ENCODE measurements around the genes ROR2, CENPP, OMD and IPPK.

DNA sequence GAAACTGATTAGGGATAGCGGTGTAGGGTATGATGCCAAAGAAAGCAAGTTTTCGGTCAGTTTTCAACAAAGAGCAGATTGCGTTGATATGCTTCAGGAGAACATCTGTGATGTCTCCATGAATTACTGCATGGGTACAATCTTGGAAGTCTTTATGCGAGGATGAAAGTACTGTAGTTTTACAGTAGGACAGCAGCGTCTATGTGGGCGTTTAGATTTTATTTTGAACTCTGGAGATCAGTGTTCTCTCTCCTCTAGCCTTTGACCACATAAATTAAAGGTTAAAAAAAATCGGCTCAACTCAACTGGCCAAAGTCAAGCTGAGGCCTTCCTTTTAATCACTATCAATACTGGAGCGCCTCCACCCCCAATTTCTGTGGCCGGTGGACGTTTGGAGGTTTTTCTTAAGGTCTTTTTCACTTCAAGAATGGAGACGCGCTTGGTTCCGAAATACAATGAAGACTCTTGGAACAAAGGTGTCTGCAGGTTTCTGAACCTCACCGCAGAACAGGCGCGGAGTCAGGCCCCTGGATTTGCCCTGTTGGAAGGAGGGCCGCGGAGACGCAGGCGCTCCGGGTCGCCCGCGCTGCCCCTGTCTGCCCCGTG is 2.9 kb downstream of the NFIL3 start:
- RRBS = 2% methylated on average over 5 of the region's 25 CpGs
CAGE:
- cytosol, long polyA plus RNA = no peak
- long polyA plus RNA = no peak
- nucleus, long polyA plus RNA = no peak

DNA sequence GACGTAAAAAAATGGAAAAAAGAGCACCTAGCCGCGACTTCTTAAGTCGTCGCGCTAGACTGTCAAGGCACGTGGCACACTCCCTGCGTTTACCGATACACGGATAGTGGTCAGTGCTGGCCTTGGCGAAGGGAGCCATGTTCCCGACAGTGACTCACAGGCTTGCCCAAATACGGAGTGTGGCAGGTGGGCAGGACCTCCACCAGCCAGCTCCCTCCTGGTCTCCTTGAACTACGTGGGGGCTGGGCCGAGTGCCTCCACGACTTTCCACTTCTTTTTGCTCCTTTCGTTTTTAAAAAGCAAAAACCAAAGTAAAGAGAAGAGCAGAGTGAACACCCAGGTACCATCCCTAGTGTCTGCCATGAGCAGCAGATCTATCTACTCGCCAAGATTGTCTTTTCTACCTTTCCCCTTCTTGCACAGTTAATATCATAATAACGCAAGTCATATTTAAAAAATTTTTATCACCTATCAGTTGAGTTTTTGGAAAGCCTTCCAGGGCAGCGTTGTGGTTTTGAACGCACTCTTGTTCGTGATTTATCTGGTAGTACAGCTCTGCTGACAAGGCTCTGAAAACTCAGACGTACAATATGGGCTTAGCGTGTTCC is 1.4 kb upstream of the NFIL3 start:
- RRBS = no CpG with 5 or more reads among the region's 24 CpGs
CAGE:
- cytosol, long polyA plus RNA = no peak
- long polyA plus RNA = no peak
- nucleus, long polyA plus RNA = no peak

GRCh38 chr9:91712067-91712427 is 238.0 kb downstream of the ROR2 start:
- RRBS = no CpG with 5 or more reads among the region's 5 CpGs
CAGE:
- cytosol, long polyA plus RNA = no peak
- long polyA plus RNA = no peak
- nucleus, long polyA plus RNA = no peak

- RRBS = no CpG with 5 or more reads among the region's 10 CpGs
CAGE:
- cytosol, long polyA plus RNA = no peak
- long polyA plus RNA = no peak
- nucleus, long polyA plus RNA = no peak
Observed at GRCh38 chr9:91825036-91825517, 125.0 kb downstream of the ROR2 start.

- RRBS = no CpG with 5 or more reads among the region's 18 CpGs
CAGE:
- cytosol, long polyA plus RNA = no peak
- long polyA plus RNA = no peak
- nucleus, long polyA plus RNA = no peak
Observed at GRCh38 chr9:91852892-91853350, 97.1 kb downstream of the ROR2 start.

DNA sequence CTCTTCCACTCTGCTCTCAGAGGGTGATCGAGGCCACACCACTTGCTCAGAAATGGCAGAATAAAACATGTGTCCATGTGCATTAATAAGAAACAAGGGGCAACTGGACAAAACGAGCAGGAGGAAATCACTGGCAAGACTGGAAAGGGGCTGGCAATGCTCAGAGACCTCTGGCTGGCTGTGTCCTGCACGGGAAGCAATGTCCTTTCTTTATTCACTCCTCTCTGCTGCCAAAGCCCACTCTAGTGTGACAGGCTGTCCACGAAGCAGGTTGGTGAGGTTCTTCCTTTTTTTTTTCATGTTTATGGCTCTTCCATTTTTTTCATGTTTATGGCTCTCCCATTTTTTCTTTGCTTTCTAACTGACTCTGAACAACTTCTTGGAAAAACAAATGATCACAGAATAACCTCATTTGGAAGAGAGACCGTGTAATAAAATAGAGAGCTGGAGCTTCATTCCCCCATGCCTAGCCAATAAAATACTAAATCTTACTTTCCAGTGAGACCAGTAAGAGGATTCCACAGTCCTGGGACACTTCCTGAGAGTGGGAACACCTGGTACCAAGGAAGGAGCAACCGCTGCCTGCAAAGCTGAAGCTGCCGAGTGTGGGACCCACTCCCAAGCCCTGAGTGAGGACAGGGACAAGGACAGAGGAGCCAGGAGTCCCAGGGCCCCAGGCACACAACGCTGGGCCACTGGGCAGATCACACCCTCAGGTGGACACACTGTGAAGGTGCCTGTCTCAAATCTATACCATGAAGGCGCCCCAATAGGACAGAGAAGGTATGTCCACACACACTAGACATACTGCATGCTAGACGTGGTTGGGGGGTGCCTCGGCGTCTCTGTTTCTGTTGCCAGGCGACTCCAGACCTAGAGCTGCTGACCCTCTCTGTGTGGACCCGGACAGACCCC is 61.1 kb downstream of the ROR2 start:
- RRBS = no CpG with 5 or more reads among the region's 14 CpGs
CAGE:
- cytosol, long polyA plus RNA = no peak
- long polyA plus RNA = no peak
- nucleus, long polyA plus RNA = no peak

DNA sequence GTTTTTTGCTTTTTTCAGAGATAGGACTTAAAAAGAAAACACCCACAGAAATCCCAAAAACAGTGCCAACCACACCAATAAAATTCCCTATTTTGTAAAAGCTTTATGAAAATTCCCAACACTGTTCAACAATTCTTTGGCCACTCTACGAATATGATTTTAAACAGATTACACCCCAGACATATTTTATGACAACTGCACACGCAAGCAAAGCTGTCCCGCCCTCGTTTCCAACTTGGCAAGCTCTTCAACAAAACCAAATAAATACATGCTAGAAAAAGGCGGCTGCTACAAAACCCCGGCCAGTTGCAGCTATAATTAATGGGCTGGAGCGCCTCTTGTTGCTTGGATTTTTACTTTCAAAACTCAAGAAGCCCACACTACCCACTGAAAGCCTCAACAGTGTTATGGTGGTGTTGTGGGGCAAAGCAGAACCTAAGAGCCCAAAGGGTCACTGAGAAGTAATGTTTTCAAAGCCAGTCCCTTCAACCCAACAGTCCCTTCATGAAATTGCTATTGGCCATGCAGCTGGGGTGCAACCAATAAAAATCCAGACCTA is 4.3 kb downstream of the ROR2 start:
- RRBS = no CpG with 5 or more reads among the region's 7 CpGs
CAGE:
- cytosol, long polyA plus RNA = no peak
- long polyA plus RNA = no peak
- nucleus, long polyA plus RNA = no peak

DNA sequence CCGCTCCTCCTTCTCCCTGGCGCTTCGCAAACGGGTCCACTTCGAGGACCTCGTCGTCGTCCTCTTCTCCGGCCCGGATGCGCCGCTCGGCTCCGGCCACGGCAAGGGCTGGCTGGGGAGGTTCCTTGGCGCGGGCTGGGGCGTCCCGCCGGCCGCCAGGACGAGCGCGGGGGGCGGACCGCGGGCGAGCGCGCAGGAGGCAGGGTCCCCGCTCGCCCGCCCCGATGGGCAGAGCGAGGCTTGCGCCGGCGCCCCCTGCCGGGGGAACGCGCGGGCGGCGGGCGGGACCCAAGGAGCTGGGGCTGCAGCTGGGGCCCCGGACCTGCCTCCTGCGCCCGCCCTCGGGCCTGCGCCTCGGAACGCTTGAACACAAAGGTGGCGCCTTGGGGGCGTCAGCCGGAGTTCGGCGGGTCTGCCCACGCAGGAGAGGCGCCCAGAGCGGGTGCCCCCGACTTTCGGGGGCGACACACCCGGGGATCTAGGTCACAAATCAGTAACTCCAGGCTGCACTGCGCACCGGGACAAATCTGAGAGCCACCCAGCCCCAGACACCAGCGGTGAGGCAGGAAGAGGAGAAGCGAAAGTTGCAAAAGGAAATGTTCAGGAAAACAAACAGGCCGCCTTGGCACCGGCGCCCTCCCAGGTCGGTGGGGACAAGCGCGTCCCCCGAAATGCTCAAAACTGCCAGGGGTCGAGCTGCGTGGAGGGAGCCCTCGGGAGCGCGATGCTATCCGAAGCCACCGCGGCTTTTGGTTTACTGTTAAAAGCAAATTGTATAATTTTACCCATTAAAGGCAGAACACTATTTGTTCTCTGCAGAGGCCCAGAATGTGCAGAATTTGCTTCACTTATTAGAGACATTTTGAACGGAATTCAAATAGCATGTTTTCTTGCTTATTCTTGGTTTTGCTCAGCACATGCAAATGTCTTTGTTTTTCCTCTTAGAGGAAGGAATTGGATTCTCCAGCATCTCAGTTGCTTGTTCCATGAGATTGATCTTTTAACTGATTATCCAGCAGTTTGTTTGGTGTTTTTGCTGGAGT is at the start of gene ROR2:
Gene ROR2, minus strand, starts transcription at position 180 of the 1,043 bp plus-strand sequence.
- RRBS = 3% methylated on average over 48 of the region's 84 CpGs
CAGE:
- cytosol, long polyA plus RNA = no peak
- long polyA plus RNA = no peak
- nucleus, long polyA plus RNA = start-site peak on the minus strand centred at position 127 of the sequence, 97 bp wide, 16 and 41 reads in 2 replicates

GRCh38 chr9:92325758-92326458 is at the start of gene CENPP:
Gene CENPP (plus strand): TSS chr9:92325953.
- RRBS = 1% methylated on average over 28 of the region's 57 CpGs
CAGE:
- cytosol, long polyA plus RNA = no peak
- long polyA plus RNA = no peak
- nucleus, long polyA plus RNA = no peak

DNA sequence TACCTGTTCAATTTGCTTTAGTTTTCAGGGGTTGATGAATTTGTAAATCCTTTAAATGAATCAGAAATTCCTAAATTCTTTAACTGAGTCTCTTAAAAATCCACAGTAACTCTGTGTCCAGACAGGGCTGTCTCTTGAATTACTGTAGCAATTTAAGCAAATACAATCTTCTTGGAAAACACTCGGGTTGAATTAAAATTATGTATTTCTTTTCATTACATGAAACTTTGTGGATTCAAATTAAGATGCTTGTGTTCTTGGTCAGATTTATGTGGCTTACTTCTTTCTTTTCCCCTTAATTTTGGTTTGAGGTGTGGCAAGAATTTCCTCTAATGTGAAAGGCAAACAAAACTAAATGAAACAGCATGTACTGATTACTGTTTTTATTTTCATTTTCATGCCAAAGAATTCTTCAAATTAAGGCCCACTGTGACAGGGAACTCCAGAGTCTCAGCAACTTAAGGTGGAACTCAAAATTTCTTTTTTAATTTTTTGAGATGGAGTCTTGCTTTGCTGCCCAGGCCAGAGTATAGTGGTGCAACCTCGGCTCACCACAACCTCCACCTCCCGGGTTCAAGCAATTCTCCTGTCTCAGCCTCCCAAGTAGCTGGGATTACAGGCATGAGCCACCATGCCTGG is at the start of gene OMD:
Gene OMD, minus strand, starts transcription at position 273 of the 639 bp plus-strand sequence.
- RRBS = no CpG with 5 or more reads among the region's 3 CpGs
CAGE:
- cytosol, long polyA plus RNA = no peak
- long polyA plus RNA = no peak
- nucleus, long polyA plus RNA = no peak

DNA sequence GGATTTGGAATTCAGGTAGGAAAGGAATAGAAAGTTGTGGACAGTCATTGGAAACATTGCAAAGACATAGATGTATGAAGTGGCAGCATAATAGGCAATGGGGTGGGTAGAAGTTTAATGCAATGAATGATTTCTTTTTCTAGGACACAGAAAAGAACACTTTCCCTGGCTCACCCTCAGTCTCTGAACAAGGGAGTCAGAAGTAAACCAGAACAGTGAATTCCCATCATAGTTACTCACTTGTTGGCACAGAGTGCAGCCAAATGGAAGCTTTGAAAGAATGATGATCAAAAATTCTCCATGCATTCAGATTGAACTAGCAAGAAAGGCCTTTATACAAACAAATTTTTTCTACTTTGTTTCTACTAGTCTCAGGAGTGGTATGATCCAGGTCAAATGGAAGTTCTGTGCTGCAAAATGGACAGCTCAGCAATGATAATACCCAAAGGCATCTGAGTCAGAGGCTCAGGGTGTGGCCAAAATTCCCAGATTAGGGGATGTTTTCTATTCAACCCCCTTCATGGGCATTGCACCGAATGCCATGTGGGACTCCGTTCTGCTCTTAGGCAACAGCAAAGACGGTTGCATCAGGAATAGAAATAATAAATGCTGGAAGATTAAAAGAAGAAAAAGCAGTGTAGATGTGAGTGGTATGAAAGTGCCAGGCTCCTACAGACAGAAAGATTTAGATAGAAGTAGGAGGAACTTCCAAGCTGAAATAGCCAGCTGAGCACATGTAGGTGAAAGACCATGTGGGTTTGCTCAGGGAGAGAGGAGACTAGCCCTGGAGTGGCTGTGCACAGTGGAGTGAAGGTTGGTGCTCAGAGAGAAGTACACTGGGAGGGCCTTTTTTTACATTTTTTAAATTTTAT is 29.5 kb downstream of the ECM2 start:
- RRBS = no CpG with 5 or more reads among the region's 3 CpGs
CAGE:
- cytosol, long polyA plus RNA = no peak
- long polyA plus RNA = no peak
- nucleus, long polyA plus RNA = no peak

DNA sequence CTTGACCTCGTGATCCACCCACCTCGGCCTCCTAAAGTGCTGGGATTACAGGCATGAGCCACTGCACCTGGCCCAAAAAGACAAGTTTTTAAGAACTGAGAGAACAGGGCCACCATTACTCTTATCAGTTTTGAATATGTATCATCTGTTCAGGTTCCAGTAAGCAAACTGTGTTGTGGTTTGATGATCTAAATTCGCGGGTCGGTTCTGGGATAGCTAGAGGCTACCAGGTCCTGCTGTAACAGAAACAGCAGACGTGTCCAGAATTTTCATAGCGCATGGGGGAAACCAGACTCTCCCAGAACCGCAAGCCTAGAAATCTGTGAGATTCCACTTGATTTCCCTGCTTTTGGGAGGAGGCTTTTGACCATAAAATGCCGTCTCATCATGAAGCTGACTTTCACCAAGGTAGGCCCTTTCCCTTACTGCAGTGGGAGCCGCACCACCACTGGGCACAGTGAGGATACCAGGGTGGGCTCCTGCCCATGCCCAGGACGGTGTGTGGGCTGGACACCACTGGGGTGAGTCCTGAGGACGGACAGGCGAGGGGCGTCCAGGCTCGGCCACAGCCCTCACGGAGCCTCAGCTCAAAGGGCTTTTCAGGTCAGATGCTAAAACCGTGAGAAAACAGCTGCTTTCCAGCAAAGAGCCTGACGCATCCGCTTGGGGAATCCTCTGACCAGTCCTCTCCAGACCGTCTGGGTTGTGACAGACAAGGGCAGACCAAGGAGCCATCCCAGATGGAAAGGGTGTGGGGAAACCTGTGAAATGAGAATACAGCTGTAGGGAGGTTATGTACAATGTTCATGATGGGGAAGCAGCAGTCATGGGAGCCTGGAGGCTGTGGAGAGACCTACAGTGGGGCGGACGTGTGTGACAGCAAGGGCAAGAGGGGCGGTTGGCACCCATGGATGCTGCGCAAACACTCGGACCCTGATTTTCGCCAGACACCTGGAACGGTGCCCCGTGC is 59.4 kb downstream of the IPPK start:
- RRBS = no CpG with 5 or more reads among the region's 28 CpGs
CAGE:
- cytosol, long polyA plus RNA = no peak
- long polyA plus RNA = no peak
- nucleus, long polyA plus RNA = no peak

GRCh38 chr9:92669334-92670493 is at the start of gene IPPK:
Gene IPPK (minus strand): TSS chr9:92670131.
- RRBS = 2% methylated on average over 18 of the region's 97 CpGs
CAGE:
- cytosol, long polyA plus RNA = no peak
- long polyA plus RNA = no peak
- nucleus, long polyA plus RNA = start-site peak on the minus strand at chr9:92670026-92670100, 58 and 34 reads in 2 replicates

- RRBS = no CpG with 5 or more reads among the region's 5 CpGs
CAGE:
- cytosol, long polyA plus RNA = no peak
- long polyA plus RNA = no peak
- nucleus, long polyA plus RNA = no peak
Observed at GRCh38 chr9:92712281-92712720, 42.4 kb upstream of the IPPK start.

- RRBS = no CpG with 5 or more reads among the region's 18 CpGs
CAGE:
- cytosol, long polyA plus RNA = no peak
- long polyA plus RNA = no peak
- nucleus, long polyA plus RNA = no peak
Observed at GRCh38 chr9:92722569-92723694, 41.7 kb downstream of the BICD2 start.

DNA sequence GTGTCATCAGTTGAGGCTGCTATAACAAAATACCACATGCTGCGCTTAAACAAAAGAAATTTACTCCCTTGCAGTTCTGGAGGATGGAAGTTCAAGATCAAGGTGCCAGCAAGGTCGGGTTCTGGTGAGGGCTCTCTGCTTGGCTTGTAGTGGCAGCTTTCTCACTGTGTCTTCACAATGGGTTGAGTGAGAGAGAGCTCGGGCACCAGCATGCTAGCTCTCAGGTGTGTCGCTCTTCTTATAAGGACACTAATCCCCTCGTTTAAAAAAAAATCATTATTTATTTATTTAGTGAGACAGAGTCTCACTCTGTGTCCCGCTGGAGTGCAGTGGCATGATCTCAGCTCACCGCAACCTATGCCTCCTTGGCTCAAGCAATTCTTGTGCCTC is 25.1 kb upstream of the BICD2 start:
- RRBS = no CpG with 5 or more reads among the region's 7 CpGs
CAGE:
- cytosol, long polyA plus RNA = no peak
- long polyA plus RNA = no peak
- nucleus, long polyA plus RNA = no peak

GRCh38 chr9:92841849-92842350 is 35.9 kb downstream of the ZNF484 start:
- RRBS = no CpG with 5 or more reads among the region's 5 CpGs
CAGE:
- cytosol, long polyA plus RNA = no peak
- long polyA plus RNA = no peak
- nucleus, long polyA plus RNA = no peak

GRCh38 chr9:92905023-92905692 is 27.3 kb upstream of the ZNF484 start:
- RRBS = no CpG with 5 or more reads among the region's 10 CpGs
CAGE:
- cytosol, long polyA plus RNA = no peak
- long polyA plus RNA = no peak
- nucleus, long polyA plus RNA = no peak

DNA sequence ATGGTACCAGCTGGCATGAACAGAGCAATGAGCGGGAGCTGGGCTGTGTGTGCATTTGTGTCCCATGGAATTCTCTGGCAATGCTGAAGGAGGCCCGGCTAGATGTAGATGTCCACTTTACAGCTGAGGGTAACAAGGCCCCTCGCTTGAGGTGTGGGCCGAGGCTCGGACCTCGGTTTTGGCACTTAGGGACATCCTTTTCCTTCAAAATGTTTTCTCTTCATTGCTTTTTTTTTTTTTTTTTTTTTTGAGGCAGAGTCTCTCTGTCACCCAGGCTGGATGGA is 1.5 kb upstream of the FGD3 start:
- RRBS = no CpG with 5 or more reads among the region's 6 CpGs
CAGE:
- cytosol, long polyA plus RNA = no peak
- long polyA plus RNA = no peak
- nucleus, long polyA plus RNA = no peak

GRCh38 chr9:93015400-93015920 is 43.0 kb upstream of the SUSD3 start:
- RRBS = no CpG with 5 or more reads among the region's 9 CpGs
CAGE:
- cytosol, long polyA plus RNA = no peak
- long polyA plus RNA = no peak
- nucleus, long polyA plus RNA = no peak

All from IMR-90 (cell line).